A375 (cell line): Measurements from ENCODE around the genes ALDH5A1, H2AC4, H3C4 and H2BC7.

DNA sequence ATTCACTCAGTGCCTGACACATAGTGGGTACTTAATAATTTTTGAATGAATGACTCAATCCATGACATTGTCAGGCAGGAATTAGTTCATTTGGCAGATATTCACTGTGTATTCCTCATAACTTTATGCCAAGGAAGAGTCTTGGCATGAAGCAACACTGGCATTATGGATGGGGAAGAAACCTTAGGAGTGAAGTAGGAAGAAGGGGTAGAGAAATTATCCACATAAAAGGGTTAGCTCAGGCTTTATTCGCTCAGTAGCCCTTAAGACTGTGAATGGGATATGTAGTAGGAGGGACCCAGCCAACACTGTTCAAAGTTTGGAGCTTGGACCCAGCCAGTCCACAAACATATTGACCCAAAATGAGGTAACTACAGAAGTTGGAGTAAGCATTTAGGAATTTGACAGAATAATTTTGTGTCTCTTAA lies 452.0 kb upstream of the SOX4 start:
- RAMPAGE, long total RNA = no peak

DNA sequence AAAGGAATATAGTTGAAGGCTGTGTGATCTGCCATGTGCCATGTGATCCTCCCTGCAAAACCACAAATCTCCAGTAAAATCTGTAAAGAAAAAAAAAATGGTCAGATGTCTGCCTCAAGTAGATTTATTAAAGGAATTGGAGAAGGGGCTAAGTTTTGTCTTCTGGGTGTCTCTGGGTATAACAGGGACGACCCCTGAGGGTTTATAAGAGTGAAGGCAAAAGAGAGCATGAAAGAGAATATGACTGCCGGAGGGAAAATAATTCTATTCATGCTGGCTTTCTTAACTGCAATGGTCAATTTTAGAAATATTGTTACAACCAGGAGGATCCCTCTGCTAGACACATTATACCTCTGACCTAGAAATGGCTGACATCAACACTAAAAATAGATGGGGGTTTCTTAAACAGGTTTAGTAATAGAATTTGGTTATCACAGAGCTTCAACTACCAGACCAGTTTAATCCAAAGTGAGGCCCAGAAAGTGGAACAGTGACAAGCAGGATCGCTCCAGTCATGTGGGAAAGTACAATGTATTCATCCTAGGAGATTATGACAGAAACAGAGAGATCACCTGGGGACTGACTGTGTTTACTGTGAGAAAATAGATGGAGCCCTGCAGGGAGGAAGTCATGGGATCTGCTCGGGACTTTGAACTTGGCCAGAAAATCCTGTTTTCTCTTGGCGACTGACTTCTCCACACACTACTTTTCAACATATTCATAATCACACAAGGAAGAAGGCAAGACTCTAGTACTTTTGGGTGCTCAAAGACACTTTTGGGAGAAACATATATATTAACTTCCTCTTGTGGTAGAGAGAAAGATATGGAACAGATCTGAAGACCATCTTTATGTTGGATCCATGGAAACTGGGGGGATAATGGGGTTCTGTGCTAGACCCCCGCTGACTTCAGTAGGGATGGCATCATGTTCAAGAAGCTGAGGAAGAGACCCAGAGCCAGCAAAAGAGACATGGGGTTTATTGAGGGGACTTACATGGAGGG lies 238.8 kb upstream of the SOX4 start:
- RAMPAGE, long total RNA = no peak

- RAMPAGE, long total RNA = no peak
Measured at GRCh38 chr6:21769292-21770017, 175.9 kb downstream of the SOX4 start.

DNA sequence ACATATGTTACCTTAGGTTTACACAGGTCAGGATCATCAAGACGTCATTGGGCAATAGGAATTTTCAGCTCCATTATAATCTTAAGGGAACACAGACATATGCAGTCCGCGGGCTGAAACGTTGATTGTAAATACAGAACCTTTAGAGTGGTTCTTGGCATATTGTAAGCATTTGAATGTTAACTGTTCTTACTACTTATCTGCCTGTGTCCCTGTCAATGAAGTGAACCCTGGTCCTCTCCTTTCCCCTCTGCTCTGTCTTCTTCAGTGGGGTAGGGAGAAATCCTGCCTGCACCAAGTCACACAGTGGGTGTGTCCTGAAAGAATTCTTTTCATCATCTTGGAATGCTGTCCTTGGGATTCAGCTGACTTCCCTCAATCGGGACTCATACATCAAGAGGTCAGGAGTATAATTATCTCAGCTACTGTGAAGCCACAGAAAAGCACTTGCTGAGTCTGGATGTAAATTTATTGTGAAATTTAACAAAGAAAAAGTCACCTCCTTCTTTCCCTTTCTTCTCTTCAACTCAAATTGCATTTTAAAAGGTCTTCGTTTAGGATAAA lies 328.5 kb downstream of the SOX4 start:
- RAMPAGE, long total RNA = no peak

DNA sequence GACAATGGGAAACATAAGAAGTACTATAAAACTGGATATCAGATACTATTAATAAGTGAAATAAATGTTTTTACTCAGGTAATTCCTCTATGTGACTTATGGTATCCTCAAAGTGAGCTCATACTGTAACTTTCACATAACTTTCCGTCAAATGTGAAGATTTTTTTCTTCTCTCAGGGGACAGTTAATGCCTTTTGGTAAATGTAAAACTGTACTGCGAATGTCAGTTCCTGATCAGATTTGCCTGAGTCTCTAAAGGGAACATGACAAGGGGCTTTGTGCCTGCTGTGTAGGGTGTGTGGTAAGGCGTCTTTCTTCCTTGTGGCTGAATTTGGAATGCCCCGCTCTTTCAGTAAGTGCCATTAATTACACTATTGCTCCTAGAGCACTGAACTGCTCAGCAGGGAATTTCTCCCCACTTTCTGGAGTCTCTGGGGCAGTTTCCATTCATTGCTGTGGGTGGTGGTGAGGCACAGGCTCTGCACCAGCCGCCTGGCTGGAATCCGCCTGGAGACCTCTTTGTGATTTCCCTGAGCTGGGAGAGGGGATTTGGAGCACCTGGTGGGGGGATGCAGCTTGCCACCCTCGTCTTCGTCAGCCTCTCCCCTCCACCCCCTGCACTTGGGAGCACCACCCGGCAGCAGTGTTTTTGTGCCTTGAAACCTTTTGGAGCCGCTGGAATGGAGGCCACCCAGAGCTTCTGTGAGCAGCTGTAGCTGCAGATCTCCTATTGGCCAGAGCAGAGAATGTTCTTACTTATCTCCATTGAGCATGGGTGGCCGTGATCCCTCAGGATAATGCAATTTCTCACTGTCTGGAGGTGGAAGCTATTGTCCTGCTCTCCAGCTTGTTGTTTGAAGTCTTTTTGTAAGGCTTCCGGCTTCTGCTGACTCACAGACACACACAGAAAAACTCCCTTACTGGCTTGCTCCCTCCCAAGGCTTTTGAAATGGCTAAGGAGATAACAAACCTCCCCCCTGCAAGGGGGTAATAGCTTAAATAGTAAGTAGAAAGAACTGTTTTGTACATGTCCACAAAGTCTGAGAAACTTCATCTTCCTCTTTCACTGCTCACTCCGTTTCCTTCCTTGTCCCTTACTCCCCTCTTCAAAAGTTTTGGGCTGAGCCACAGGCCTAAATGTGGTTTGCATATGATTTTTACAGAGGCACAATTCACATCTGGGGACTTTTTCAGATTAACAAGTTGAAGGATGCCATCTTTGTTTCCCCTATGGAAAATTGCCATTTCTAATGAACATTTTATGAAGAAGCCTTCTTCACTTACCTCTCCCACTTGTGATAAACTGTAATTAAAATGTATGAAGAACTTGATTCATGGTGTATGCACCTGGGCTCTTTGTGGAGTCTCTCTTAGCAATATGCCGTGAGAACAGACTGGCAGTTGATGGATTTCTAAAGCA lies 271.3 kb downstream of the PRL start:
- RAMPAGE, long total RNA = no peak

DNA sequence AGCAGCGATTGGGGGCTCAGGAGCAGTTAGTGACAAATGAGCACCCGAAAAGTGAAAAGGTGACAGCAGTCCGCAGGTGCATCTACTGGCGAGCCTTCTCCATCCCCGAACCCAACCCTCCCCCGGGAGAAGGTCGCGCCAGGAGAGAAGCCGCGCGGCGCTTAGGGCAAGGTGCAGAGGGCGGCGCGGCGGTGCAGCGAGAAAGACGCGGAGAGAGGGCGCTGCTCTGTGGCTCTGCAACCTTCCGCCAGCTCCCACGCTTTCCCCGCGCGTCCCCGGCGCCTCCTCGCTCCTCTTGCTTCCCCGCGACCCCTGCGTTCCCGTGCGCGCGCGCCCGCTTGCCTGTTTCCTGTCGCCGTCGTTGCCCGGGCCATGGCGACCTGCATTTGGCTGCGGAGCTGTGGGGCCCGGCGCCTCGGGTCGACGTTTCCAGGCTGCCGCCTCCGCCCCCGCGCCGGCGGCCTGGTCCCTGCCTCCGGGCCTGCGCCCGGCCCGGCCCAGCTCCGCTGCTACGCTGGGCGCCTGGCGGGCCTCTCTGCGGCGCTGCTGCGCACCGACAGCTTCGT lies at the start of gene ALDH5A1:
Gene ALDH5A1, plus strand, starts transcription at position 345 of the 566 bp plus-strand sequence.
- RAMPAGE, long total RNA = no peak

- RAMPAGE, long total RNA = no peak
Measured at GRCh38 chr6:24667259-24667430, 268 bp downstream of the ACOT13 start.

DNA sequence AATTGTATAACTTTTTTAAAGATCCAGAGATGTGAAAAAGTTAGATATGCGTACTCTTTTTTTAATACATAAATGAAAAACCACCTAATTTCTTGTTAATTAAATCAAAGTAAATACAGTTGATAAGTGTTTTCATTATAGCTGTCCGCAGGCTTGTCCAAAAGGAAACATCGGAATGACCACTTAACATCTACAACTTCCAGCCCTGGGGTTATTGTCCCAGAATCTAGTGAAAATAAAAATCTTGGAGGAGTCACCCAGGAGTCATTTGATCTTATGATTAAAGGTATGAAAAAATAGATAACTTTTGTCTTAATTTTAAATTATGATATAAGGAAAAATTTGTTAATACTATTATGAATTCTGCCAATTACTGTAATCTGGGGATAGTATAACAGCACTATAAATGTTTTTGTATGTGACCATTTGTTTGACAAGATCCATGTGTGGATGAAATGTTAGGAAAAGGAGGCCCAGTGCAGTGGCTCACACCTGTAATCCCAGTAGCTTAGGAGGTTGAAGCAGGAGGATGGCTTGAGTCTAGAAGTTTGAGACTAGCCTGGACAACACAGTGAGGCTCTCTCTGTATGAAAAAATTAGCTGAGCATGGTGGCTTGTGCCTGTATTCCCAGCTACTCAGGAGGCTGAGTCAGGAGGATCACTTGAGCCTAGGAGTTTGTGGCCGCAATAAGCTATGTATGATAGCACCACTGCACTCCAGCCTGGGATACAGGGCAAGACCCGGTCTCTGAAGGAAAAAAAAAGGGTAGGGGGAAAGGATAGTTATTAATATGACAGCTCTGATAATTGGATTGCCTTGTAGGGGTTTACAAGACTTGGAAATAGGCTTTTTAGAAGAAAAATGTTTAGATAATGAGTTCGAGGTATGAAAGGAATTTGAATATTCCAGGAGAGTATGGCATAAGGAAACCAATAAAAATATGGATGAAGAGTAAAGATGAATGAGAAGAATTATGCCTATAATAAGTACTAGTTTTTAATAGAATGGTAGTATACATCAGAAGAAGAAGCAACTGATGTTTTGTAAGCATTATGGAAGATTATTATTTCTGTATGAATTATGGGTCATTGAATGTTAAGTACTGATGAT lies 7.0 kb downstream of the GMNN start:
- RAMPAGE, long total RNA = no peak

- RAMPAGE, long total RNA = no peak
Measured at GRCh38 chr6:25302576-25303203, 23.5 kb downstream of the CARMIL1 start.

DNA sequence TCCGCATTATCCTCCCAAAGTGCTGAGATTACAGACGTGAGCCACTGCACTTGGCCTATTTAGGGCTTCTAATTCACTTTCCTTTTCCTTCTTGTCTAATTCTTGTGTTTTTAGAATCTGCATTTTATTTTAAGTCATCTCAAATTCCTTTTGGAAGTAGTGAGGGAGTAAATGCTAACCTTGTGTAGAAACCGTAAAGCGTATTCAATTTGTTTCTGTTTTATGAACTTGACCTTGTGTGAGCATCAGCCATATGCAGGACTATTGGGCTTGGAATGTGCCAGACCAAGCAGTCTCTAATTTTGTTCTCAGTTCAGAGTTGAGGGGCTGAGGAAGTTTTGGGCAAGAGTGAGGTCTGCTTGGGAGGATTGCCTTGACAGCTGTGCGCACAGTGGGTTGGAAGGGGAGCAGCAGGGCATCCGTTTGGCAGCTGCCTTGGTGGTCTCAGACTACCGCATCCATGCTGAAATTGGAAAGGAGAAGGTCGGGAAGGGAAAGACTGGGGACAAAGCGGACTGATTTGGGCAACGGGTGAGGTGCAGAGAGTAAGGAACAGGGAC lies 38.7 kb downstream of the CARMIL1 start:
- RAMPAGE, long total RNA = no peak

DNA sequence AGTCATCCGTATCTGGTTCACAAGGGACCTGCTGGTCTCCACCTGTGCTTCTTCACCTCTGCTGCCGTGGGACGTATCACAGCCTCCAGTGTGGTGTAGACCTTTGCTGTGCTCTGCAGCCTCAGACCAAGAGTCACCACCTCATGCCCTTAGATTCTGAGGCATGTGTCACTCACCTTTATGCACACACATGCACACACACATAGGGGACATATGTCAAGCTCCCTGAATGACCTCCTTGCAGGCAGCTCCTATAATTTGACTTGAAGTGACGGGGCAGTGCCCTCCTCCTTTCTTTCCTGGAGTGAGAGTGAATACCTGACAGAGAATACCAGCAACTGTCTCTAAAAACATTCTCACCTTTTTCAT lies 3.4 kb downstream of the SLC17A4 start:
- RAMPAGE, long total RNA = no peak

- RAMPAGE, long total RNA = no peak
Measured at GRCh38 chr6:25971006-25971614, 8.5 kb downstream of the TRIM38 start.

GRCh38 chr6:25991663-25992300 lies 25.8 kb downstream of the H1-1 start:
- RAMPAGE, long total RNA = no peak

DNA sequence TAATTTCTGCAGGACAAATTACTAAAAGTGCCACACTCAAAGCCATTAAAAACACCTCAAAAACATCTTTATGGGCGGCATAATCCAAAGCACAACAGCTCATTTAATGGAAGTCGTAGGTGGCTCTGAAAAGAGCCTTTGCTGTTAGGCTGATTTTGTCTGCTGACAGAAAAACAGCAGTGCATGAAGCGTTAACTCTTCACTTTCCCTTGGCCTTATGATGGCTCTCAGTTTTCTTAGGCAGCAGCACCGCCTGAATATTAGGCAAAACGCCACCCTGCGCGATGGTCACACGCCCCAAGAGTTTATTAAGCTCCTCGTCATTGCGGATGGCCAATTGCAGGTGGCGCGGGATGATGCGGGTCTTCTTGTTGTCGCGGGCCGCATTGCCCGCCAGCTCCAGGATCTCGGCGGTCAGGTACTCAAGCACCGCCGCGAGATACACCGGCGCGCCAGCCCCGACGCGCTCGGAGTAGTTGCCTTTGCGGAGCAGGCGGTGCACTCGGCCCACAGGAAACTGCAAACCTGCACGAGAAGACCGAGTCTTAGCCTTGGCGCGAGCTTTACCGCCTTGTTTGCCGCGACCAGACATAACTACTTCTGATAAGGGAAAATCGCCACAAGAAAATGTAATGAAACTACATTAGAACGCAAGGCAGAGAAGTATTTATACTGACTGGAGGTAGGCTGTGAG lies at the start of gene H2AC4:
Gene H2AC4, minus strand, starts transcription at position 642 of the 694 bp plus-strand sequence.
- RAMPAGE, long total RNA = start-site peak on the minus strand centred at position 603 of the sequence, 82 bp wide, 144 and 22 reads in 2 replicates

GRCh38 chr6:26055434-26056162 lies 672 bp downstream of the H1-2 start:
- RAMPAGE, long total RNA = no peak

- RAMPAGE, long total RNA = no peak
Measured at GRCh38 chr6:26118991-26119480, 4.7 kb downstream of the H2BC4 start.

- RAMPAGE, long total RNA = no peak
Measured at GRCh38 chr6:26155410-26155865, 691 bp upstream of the H1-4 start.

DNA sequence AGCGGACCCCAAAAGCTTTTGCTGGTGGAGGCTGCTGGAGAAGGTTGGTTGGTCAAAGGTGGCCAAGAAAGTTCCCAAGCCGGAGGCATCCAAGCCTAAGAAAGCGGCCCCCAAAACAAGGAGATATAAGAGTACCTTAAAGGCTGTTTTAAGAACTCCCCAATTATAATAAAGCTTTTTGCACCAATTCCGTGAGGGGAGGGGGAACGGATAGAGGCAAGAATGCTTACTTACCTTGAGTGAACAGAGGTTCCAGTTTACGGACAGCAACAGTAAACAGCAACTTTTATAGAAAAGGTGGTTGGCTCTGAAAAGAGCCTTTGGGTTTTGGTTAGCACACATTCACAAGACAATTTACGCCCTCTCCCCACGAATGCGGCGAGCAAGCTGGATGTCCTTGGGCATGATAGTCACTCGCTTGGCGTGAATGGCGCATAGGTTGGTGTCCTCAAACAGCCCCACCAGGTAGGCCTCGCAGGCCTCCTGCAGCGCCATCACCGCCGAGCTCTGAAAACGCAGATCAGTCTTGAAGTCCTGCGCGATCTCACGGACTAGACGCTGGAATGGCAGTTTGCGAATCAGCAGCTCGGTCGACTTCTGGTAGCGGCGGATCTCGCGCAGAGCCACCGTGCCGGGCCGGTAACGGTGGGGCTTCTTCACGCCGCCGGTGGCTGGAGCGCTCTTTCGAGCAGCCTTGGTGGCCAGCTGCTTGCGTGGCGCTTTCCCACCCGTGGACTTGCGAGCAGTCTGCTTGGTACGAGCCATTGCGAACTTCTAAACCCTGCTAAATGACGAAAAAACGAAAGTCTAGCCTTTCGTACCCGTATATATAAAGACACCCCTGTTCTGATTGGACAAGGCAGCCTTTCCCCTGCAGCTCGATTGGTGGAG lies at the start of gene H3C4:
Gene H3C4, minus strand, starts transcription at position 801 of the 891 bp plus-strand sequence.
- RAMPAGE, long total RNA = start-site peak on the minus strand centred at position 802 of the sequence, 7 bp wide, 168 and 31 reads in 2 replicates

DNA sequence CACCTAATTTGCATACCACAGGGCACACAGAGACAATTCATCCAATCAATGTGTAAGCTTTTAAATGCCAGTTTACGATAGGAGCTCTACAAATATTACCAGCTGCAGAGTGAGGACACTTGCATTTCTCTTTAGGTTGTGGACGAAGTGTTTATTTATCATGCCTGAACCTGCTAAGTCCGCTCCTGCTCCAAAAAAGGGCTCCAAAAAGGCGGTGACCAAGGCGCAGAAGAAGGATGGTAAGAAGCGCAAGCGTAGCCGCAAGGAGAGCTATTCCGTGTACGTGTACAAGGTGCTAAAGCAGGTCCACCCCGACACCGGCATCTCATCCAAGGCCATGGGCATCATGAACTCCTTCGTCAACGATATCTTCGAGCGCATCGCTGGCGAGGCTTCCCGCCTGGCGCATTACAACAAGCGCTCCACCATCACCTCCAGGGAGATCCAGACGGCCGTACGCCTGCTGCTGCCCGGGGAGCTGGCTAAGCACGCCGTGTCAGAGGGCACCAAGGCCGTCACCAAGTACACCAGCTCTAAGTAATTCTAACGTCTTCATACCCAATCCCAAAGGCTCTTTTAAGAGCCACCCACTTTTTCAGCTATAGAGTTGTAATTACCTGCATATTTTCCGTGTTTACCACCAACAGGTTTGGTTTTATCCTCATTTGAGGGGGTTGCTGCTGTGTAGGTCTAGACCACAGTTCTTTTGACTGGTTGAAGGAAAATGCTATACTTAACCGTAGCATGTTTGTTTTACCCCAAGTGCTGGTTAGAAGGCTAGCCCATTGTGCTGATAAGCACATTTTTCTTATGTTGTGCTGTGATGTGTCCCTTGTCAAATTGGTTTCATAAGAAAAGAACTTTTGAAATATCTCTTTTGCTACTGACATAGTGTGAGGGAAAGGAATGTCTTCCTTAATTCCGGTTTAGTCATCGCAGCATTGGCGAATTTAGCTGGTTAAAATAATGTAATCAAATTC lies at the start of gene H2BC7:
Gene H2BC7, plus strand, starts transcription at position 118 of the 980 bp plus-strand sequence.
- RAMPAGE, long total RNA = start-site peak on the plus strand centred at position 142 of the sequence, 82 bp wide, 860 and 285 reads in 2 replicates

- RAMPAGE, long total RNA = no peak
Measured at GRCh38 chr6:26206926-26207671, 2.7 kb downstream of the H4C5 start.